Skeletal muscle satellite cell (primary cell): ENCODE measurements around a stretch of chr17.

DNA sequence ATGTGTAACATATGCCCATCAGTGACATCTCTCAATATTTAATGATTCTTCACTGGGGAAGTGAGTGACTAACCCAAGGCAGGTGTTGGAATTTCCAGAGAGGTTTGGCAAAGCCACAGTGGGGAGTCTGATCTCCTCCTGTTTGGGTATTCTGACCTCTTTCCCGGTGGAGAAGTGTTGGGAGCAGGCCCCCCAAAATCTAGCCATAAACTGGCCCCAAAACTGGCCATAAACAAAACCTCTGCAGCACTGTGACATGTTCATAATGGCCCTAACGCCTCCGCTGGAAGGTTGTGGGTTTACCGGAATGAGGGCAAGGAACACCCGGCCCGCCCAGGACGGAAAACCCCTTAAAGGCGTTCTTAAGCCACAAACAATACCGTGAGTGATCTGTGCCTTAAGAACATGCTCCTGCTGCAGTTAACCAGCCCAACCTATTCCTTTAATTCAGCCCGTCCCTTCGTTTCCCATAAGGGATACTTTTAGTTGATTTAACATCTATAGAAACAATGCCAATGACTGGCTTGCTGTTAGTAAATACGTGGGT lies 4.3 kb upstream of the DOC2B start:
- CAGE, long polyA plus RNA = no peak

GRCh38 chr17:216056-216359 lies 34.6 kb upstream of the DOC2B start:
- CAGE, long polyA plus RNA = no peak

DNA sequence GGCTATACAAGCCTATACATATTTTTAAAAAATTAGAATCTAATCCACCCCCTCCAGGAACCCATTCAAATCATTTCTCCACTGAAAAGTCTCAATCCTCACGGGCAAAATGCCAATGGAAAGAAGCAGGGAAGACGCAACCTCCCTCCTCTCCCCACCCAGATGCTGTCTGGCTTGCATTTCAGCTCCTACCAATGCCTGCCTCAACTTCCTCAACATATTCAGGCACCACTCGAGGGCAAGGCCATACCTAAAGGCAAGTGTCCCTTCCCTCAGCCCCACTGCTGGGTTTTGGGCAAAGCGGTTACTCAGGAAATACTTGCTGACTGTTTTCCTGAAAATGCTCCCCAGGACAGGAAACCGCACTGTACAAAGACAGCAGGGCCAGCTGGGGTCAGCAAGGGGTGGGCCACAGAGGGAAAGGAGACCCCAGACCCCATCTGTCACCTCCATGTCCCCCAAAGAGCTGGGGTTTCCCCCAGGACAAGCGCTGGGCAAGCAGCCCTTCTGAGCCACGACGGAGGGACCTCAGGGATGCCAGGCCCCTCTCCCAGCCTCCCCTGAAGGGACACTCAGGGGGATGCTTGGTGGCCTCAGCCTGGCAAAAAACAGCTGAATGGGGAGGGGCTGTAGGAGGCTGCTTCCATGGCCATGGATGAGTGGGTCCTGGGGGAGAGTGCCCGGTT lies 47.7 kb upstream of the DOC2B start:
- CAGE, long polyA plus RNA = no peak

GRCh38 chr17:230835-231370 lies 49.5 kb upstream of the DOC2B start:
- CAGE, long polyA plus RNA = no peak

DNA sequence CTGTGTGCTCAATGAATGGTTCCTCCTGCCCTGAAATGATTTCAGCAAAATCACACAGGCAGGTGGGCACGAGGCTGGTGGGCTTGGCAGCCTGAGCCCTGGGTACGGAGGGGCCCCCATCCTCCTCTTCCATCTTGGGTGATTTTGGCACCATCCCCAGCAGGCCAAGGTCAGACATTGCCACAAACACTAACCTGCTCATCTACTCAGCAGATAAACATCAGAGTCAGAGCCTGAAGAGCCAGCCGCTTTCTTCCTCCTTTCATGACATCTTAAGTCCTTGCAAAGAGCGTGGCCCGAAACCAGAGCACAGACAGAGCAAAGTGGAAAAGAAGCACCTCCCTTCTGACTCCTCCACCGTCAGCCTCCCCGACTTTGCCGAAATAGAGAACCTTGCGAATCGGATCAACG lies 2.8 kb downstream of the C17orf97 start:
- CAGE, long polyA plus RNA = no peak

GRCh38 chr17:494686-495193 lies 84.6 kb downstream of the C17orf97 start:
- CAGE, long polyA plus RNA = no peak

DNA sequence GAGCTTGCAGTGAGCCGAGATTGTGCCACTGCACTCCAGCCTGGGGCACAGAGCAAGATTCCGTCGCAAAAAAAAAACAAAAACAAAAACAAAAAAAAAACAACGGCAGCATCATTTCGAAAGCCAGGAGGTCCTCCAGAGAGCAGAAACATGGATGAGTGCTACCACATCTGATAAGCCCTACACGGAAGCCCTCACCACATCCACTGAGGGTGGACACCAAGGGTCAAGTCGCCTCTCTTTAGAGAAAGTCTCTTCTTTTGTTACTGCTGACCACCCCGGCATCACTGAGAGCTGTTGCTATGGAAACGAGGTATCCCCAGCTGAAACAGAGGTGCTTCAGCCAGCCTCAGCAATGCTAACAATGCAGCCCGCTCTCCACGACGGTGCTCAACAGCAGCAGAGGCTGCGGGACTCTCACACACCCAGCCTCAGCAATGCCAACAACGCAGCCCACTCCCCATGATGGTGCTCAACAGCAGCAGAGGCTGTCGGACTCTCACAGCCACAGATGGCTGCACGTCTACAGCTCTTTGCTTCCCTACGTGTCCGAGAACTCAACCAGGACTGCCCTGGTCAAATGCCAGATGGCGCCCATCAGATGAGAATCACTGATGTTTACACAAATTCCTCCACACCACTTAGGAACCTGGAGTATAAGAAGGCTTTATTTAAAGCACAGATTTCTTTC lies 41.4 kb downstream of the VPS53 start:
- CAGE, long polyA plus RNA = no peak

- CAGE, long polyA plus RNA = no peak
Measured at GRCh38 chr17:721504-722048, 6.9 kb upstream of the VPS53 start.

GRCh38 chr17:728790-729445 lies 3.5 kb upstream of the TLCD3A start:
- CAGE, long polyA plus RNA = no peak

GRCh38 chr17:848053-848320 lies 65.8 kb downstream of the MRM3 start:
- CAGE, long polyA plus RNA = no peak

DNA sequence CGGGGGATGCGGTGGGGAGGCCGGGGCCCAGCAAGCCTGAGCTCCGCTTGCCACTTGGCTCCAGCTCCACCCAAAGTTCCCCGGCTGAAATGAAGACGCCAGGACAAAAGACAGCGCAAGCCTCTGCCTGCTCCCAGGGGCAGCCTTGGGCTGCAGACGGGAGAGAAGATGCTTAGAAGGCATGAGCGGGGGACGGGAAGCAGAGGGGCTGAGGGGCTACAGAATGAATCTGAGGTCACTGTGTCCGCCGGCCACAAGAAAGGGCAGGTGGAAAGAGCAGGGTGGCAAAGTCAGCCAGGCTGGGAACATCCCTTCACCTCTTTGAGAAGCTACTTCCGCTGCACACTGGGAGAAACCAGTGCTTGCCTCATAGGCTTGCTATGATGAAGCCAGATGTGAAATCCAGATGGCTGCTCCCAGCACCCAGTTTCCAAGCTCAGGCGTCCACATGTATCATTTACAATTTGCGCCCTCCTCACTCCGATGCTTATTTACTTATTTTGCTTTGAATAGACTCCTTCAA lies 69.1 kb downstream of the MRM3 start:
- CAGE, long polyA plus RNA = no peak

- CAGE, long polyA plus RNA = no peak
Measured at GRCh38 chr17:880074-881346, 98.4 kb downstream of the MRM3 start.

DNA sequence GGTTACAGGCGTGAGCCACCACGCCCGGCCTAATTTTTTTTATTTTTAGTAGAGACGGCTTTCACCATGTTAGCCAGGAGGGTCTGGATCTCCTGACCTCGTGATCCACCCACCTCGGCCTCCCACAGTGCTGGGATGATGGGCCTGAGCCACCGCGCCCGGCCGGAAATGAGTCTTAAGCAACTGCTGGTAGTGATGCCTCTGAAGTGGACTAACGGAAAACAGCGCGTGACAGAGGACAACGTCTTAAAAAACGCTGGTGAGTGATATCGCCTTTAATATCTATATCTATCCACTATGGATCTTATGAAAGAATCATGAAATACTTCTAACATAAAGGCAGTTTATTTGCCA lies 69.9 kb downstream of the NXN start:
- CAGE, long polyA plus RNA = no peak

DNA sequence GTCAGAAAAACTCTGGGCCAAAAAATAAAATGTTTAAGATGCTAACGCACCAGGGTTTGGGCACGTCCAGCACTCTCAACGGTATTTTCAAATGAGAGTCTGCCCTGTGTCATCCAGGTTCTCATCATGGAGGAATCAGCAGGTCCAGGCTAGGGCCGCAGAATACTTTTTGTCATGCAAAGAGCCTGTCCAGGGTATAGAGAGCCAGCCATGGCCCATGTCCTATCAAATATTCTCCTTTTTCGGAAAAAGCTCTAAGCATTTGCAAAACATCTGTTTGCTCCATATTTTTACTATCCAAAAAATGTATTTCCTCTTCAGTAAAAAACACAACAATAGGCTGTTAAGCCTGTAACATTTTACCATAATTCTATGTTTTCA lies 2.3 kb downstream of the NXN start:
- CAGE, long polyA plus RNA = no peak

DNA sequence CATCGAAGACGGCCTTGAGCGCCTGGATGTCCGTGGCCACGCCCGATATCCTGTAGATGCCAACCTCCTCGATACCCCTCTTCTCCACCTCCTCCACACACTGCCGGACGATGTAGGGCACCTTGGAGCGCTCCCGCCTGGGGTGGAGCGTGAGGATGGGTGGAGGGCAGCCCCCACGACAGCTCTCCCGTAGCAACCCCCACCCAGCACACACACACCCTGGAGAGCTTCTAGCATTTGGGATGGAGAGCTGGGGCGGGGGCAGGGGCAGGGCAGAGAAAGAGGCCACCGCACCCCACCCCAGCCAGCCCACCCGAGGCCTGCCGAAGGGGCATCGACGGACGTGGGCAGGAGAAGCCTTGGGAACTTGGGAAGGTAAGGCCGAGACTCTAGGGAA lies 14.9 kb downstream of the TIMM22 start:
- CAGE, long polyA plus RNA = no peak

- CAGE, long polyA plus RNA = no peak
Measured at GRCh38 chr17:1050180-1051207, 53.6 kb downstream of the TIMM22 start.

GRCh38 chr17:1095094-1096156 lies 84.4 kb downstream of the ABR start:
- CAGE, long polyA plus RNA = no peak

- CAGE, long polyA plus RNA = no peak
Measured at GRCh38 chr17:1107585-1108060, 72.2 kb downstream of the ABR start.

DNA sequence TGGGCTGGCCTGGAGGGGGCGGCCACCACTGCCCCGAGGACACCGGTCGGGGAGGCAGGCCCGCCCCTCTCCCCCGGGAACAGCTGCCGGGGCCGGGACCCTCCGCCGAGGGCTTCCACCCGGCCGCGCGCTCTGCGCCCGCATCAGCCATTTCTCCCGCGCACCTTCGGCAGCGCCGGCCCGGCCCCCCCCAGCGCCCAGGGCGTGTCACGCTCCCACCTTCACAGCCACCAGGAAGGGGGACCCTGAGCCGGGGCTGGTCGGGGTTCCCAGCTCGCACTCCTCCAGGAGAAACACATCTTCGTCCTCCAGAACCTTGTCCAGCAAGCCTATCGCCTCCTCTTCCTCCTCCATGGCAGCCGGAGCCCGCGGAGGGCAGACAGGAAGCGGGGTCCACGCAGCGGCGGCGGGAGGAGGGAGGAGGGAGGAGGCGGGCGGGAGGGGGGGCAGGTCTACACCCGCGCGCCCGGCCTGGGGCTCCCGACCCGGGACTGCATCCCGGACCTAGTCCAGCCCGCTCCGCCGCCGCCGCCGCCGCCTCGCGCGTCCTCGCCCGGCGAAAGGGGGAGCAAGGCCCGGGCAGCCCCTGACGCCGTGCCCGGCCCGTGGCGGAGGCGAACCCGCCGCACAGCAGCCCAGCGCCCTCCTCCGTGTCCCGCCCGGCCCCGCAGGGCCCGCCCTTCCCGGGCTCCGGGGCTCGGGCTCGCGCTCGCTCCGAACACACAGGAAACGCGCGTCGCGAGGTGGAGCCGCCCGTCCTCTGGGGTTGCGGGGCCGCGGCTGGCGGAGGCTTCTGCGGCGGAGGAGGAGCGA lies 70.9 kb downstream of the ABR start:
- CAGE, long polyA plus RNA = no peak

GRCh38 chr17:1134581-1135469 lies 45.0 kb downstream of the ABR start:
- CAGE, long polyA plus RNA = no peak